GM06990 (cell line): ENCODE data around the gene CIDEC.

DNA sequence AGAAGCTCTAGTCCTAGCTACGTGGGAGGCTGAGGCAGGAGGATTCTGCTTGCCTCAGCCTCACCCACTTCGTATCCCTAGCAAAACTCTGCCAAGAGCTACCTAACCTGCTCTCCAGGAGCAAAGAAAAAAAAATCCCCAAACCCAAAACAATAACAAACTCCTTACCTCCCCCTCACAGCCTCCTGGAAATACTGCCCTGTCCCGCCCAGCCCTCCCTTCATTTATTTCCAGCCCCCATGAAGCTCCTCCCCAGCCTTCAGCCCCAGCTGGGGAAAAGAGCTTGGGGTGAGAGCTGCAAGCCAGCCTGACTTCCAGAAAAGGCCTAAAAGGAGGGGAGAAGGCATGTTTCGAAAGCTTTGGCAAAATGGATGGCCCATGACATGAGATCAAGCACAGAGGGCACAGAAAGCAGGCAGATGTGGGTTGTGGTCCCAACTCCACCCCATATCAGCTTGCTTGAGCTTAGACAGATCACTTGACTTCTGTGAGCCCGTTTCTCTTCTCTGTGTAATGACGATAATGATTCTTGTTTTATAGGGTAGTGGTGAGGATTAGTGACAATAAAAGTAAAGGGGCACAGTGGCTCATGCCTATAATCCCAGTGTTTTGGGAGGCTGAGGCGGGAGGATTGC is at the start of gene CIDEC:
TSS of gene CIDEC (minus strand) at position 198 of the 635 bp plus-strand sequence.
- RRBS, result no CpG with 5 or more reads among the region's 7 CpGs

DNA sequence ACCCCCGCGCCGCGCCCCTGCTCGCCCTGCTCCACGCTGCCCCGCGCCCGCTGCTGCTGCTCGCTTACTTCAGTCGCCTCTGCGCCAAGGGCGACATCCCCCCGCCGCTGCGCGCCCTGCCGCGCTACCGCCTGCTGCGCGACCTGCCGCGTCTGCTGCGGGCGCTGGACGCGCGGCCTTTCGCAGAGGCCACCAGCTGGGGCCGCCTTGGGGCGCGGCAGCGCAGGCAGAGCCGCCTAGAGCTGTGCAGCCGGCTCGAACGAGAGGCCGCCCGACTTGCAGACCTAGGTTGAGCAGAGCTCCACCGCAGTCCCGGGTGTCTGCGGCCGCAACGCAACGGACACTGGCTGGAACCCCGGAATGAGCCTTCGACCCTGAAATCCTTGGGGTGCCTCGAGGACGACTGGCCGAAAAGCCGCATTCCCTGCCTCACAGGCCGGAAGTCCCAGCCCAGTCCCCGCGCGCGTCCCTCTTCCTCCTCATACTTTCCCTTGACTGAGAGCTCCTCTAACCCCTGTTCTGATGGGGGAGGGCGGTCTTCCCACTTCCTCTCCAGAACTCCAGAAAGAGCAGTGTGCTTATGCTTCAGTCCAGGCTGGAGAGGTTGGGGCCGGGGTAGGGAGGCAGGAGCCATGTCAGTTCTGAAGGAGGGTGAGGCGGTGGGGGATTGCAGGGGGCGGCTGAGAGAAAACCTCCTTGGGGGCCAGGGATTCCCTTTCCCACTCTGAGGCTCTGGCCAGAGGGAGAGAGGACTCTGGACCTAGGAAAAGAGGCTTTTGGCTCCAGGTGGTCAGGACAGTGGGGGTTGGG is 1.2 kb upstream of the IL17RC start:
- RRBS, result 7% methylated on average over 16 of the region's 61 CpGs

DNA sequence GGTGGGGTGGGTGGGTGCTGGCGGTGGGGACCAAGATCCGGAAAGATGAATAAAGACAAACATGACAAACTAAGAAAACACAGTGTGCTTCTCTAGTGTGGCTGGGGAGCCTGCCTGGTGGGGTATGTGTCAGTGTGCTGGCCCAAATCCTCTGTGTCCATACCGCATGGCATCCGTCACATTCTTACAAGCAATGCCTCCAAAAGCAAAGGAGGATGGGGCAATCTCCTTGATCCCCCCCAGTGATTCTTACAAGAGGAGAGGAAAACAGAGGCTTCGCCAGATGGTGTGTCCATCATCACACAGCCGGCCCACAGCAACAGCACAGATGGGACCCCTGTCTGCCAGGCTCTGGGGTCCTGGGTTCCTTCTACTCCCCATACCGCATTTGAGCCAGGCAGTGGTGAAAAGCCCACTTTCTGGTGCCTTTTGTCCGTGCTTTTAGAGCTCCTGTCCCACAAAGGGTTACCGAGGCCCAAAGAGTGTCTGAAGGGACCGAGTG is 522 bp upstream of the IL17RC start:
- RRBS, result no CpG with 5 or more reads among the region's 10 CpGs

- RRBS, result no CpG with 5 or more reads among the region's 6 CpGs
Measured at GRCh38 chr3:9976852-9977557, 9.6 kb downstream of the EMC3 start.

DNA sequence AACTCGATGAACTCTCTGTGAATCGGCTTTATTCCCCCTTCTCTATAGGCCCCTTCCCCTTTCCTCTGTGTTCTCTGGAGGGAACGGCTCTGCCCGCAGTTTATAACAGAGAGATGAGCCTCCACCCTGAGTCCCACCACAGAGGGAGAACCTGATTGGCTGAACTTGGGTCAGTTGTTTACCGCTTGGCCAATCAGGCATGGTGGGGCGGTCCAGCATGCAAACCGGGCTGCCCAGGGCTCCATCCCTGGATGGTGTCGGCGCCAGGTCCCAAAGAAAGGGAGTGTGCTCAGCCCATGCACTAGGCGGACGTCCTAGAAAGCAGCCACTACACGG is 13.4 kb upstream of the TATDN2 start:
- RRBS, result no CpG with 5 or more reads among the region's 12 CpGs

DNA sequence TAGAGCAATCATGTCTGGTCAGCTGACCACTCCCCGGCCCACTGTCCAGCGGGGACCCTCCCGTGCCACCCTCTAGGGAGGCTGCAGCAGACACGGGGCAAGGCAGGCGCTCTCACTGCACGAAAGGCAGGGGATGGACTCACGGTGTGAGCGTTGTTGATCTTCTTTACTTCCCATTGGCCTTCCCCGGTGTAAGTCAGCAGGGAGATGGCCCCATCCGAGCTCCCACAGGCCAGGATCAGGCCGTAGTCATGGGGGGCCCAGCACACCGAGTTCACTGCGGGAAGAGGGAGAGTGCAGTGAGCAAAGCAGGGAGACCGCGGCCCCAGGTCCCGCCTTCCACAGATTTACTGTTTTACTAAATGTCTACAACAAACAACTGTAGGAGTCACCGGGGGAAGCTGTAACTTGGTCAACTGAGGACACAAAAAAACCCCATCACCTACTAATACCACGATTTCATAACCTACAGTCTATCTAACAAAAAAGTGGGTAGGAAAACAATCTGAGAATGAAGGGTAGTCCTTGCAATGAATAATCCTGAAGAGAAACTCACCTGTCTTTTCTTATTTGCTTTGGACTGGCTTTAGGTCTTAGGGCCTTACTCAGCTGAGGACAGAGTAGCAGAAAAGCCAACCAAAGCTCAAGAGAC is 9.0 kb downstream of the SEC13 start:
- RRBS, result no CpG with 5 or more reads among the region's 18 CpGs

DNA sequence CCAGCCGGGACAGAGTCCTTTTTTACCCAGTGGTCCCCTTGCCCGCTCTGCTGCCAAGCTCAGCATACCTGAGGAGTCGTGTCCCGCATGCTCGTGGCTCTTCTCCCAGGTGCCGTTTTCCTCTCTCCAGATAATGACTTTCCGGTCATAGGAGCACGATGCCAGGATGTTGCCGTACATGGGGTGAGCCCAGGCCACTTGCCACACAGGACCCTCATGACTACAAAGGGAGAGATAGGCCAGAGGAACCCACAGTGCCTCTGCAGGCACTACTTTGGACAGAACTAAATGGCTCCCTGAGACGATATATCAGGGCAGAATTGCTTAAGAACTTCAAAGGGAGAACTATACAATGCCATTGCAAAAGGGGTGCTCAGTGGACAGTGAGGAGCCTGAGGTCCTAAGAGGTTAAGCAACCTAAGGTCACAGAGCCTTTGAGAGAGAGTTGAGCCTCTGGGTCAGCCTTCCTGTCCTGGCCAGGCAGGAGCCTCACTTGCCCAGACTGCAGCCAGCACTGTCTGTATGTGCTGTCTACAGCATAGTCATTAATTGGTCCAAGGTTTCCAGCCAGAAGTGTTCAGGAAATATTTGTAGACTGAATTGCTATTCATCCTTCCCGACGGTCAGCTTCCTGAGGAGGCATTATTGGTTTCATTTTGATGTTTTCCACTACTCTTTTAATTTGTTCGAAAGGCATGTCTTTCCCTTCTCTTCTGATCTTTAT is 8.2 kb downstream of the SEC13 start:
- RRBS, result no CpG with 5 or more reads among the region's 13 CpGs

DNA sequence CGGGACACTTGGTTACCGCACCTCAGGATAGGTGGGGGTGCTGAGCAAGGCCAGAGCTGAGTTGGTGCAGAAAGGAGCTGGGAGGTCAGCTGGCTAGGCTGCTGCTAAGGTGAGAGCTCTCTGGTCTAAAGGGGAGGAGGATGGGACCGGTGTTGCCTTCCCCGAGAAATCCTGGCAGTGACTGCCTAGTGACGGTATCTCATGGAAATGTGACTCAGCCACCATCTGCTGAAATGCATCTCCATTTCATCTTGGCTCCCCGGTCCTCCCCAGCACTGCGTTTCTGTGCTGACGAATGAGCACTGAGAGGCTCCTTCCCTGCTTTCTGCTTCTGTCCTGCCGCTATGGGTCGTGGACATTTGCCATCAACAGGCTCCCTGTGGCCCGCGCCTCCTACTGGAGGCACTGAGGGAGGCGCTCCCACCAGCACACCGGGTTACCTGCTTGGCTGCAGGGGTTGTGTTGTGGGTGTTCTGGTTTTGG is 13.5 kb upstream of the SEC13 start:
- RRBS, result 76% methylated on average over 4 of the region's 14 CpGs

GRCh38 chr3:10553482-10554263 is 48.3 kb upstream of the ATP2B2 start:
- RRBS, result no CpG with 5 or more reads among the region's 10 CpGs

DNA sequence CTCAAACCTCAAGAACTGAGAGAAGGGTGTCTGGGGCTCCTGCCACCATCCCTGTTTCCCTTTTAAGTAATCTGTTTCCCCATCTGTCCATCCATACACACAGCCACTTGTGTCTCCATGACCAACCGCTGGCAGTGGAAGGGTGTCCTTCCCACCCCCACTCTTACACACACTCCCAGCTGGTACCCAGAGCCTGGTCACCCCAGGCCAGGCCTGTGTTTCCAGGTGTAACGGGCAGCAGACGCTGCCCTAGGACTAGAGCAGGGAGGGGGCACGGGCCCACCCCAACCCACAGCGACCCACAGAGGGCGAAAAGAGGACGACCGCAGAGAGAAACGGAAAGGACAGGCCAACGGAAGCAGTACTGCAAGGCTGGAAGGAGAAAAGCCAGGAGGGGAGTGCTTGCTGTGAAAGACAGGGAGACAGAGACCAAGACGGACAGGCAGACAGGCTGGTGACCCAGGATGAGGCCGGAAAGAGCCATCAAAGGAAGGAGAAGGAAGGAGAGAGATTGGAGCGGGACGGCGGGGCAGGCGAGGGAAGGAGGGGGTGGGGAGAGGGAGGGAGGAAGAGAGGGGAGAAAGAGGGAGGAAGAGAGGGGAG is 591 bp upstream of the SLC6A1 start:
- RRBS, result no CpG with 5 or more reads among the region's 16 CpGs

DNA sequence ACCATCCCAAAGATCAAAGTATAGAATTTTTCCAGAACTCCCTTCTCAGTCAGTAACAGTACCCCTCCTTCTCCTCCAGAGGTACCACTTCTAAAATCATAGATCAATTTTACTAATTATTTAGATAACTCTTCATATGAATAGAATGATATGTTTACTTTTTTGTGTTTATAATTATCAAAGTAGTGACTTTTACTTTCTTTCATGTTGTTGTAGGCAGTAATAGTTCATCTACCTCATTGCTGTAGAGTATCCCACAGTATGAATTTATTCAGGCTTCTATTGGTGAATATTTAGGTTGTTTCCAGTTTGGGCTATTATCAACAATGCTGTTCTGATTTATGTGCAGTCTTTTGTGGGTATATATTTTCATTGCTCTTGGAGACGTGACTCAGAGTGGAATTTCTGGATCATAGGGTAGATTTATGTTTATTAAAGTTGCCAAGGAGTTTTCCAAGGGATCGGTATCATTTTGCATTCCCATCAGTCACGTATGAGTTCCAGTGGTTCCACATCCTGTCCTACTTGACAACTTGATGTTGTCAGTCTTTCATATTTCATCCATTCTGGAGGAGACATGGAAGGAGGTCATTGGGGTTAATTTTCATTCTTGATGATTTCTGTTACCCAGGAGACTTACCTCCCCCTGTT is 8.5 kb upstream of the HRH1 start:
- RRBS, result no CpG with 5 or more reads among the region's 3 CpGs

GRCh38 chr3:11164513-11165035 is 10.3 kb downstream of the HRH1 start:
- RRBS, result no CpG with 5 or more reads among the region's 6 CpGs

DNA sequence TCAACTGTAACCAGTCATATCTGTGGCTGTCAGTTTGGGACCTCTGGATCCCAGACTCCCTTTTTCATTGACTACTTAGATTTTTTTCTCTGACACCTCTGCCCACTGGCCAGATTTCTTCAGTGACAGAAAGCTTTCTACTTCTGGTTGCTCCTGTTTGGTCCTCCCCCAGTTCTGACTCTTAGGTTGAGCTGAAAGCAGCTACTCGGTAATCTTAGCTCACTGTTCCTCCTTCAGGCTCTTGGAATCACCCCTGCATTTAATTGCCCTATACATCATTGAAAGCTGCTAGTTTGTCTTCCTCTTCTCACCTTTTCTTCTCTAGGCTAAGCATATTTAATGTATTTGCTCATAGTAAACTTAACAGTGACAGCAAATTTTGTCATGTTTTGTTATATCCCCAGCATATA is 1.0 kb downstream of the ATG7 start:
- RRBS, result no CpG with 5 or more reads among the region's 1 CpG

- RRBS, result no CpG with 5 or more reads among the region's 4 CpGs
Measured at GRCh38 chr3:11437159-11437527, 164.9 kb downstream of the ATG7 start.

GRCh38 chr3:11454006-11454688 is 181.9 kb downstream of the ATG7 start:
- RRBS, result no CpG with 5 or more reads among the region's 5 CpGs

DNA sequence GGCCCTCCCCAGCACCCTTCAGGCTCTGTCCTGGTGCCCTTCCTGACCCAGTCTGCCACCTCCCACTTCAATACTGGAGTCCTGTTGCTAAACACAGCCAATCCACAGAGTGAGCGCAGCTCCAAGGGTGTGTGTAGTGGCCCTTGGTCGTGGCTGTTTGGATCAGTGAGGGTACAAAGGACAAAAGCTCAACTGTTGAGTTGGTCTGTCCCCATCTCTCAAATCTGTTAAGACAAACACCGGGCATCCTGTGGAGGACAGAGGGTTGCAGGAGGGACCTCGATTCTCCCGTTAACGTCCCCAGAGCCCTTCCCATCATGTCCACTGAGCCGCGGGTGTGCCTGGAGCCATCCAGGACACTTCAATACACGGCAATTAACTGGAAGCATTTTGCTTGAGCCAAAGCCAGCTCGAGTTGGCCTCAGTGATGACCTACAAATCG is 84.2 kb downstream of the VGLL4 start:
- RRBS, result no CpG with 5 or more reads among the region's 11 CpGs

DNA sequence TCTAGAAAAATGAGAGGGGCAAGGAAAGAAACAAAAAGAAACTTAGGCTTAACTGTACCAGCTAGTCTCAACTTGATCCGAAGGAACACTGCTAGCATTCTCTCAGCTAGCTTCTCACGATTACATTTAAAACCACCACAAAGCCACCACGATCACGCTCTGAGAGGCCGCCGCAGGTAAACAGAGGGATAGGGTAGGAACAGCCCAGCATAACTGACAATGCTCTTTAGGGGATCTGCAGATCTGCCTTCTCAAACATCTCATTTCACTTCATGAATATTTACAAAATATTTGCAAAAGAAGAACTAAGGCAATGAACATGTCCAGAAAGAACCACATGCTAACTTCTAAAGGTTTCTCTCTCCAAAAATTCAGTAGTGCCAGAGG is 19.0 kb downstream of the VGLL4 start:
- RRBS, result no CpG with 5 or more reads among the region's 6 CpGs

DNA sequence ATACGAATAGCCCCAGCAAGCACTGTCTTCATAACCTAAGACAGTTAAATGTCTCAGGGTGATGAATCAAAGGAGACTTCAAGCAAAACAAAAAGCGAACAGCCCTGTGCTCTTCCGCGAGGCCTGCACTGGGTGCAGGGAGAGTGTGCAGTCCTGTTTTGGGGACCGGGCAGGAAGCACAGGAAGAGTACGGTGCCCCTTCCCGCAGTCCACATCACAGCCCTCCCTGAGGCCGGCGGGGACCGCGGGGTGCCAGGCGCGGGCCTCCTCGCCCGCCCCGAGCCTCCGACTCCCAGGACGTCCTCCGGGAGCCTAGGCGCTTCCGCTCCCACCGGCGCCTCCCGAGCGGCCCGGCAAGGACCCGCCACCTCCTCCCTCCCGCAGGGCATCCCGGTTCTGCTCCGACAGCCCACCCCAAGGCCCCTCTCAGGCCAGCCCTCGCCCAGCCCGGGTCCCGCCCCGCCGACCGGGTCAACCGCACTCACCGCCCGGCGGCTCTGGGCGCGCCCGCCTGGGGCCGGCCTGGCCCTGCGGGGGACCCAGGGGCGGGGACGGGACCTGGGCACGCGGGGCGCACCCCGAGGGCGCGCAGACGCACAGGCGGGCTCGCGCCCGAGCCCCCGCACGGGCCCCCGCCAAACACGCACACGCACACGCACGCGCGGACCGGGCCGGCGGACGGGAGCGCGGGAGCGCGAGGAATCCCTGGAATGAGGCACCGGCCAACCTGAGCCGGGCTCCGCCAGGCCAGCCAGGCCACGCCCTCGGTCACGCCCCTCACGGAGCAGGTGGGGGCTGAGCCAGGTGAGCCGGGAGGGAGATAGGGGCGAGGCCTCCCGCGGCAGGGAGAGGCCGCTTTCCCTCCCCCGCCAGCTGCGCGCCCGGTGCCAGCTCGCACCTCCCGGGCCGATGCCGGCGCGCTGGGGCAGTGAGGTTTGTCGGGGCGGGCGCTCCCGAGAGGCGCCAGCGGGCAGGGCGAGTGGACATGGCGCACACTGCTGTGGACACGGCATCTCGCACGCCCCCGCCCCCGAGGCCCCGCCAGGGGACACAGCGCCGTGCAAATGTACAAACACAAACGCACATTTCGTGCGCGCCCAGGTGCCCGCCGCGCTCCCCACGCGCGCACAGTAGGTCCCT is 75.6 kb upstream of the VGLL4 start:
- RRBS, result 6% methylated on average over 49 of the region's 123 CpGs

GRCh38 chr3:12159177-12159695 is 524 bp upstream of the TIMP4 start:
- RRBS, result no CpG with 5 or more reads among the region's 5 CpGs

GRCh38 chr3:12170007-12170413 is 11.3 kb upstream of the TIMP4 start:
- RRBS, result no CpG with 5 or more reads among the region's 1 CpG